Psoas muscle (tissue), 2 donors: Measurements from ENCODE around the gene PDHB.

DNA sequence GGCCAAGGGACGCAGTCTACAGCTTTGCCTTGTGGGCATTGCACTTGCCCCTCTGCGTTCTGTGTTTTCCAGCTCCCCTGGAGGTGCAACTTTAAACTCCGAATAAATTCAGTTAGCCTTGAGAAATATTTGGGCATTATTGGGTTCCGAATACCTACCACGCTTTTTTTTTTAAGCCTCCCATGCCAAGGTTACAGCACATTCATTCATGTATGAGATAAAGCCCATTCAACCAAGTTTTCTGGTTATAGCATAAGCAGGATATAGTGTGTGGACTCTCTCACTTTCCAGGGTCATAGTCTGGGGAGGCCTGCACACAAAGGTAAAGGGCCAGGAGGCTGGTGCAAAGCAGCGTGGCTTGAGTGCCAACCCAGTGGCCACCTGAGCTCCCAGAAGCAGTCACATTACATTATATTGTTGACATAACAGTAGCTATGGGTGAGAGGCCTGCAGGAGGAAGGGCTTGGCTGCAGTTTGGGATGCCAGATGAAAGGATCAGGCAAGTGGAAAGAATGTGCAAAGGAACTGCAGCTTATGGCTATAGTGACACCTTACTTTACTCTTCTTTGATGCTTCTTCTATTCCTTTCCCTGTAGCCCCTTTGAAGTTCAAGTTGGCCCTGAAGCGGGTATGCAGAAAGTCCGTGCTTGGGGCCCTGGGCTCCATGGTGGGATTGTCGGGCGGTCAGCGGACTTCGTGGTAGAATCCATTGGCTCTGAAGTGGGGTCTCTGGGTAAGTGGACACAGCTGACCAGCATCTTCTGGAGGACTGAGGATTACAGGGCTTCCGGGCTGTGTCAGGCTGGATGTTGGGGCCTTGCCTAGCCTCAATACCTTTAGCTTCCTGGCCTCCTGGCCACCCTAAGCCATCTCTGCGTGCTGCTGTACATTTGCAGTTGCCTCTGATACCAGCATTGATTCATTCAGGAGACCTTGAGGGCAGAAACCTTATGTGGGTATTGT, 96.5 kb downstream of the FLNB start:
- PRO-cap, 2 experiments = no peak in any of the 2 experiments

GRCh38 chr3:58164138-58165048, 46.4 kb downstream of the DNASE1L3 start:
- PRO-cap, 2 experiments = no peak in any of the 2 experiments

DNA sequence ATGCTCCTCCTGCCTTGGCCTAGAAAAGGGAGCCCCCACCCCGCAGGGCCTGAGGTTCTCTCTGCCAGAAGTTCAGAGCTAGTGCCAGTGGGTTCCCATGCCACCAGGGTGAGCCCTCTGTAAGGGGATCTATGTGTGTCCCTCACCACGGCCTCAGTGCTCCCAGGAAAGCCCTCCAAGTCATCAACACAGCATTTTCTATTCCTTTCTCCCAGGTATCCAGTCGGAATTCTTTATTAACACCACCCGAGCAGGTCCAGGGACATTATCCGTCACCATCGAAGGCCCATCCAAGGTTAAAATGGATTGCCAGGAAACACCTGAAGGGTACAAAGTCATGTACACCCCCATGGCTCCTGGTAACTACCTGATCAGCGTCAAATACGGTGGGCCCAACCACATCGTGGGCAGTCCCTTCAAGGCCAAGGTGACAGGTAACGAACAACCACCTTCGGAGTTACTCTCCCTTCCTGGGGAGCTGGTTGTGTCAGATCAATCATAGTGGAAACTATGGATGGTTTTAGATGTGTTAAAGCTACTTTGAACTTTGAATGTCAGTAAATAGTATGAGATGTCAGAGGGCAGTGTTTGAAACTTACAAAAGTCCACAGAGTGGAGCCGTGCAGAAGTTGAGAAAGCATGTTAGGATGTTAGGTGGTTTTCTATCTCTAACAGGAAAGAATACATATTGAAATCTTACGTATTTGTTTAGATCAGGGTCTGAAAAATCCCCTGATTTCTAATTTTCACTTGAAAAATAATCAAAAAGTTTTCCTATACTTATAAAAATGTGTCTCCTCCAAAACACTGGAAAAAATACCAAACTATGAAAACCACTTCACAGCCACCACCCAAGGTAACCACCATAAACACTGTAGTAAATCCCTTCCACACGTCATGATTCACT, 42.3 kb downstream of the DNASE1L3 start:
- PRO-cap, 2 experiments = no peak in any of the 2 experiments

DNA sequence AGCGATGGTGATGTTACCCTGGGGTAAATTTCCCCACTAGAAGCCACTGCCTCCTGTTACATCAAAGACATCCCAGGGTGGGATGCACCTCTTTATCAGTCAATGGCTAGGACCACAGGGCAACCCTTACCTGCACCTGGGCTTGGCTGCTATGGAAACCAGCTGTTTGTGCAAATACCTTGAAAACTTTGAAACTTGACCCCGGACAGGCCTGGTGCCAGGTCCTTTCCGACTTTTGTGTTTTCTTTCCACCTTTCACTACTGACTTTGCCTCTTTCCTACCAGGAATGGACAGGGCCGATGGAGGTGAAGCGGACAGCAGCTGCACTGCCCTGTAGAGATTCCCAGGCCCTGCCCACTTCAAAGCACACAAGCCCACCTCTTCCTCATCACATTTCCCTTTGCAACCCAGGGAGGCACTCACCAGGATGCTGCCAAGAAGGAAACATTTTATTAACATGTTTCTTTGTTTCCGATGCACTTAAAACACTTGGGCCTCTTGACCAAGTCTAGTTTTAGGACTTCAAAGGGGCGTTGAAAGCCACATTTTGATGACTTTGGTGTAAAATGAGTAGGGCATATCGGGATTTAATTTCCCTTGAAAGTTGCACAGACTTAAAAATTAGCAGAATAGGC, 36.6 kb downstream of the DNASE1L3 start:
- PRO-cap, 2 experiments = no peak in any of the 2 experiments

DNA sequence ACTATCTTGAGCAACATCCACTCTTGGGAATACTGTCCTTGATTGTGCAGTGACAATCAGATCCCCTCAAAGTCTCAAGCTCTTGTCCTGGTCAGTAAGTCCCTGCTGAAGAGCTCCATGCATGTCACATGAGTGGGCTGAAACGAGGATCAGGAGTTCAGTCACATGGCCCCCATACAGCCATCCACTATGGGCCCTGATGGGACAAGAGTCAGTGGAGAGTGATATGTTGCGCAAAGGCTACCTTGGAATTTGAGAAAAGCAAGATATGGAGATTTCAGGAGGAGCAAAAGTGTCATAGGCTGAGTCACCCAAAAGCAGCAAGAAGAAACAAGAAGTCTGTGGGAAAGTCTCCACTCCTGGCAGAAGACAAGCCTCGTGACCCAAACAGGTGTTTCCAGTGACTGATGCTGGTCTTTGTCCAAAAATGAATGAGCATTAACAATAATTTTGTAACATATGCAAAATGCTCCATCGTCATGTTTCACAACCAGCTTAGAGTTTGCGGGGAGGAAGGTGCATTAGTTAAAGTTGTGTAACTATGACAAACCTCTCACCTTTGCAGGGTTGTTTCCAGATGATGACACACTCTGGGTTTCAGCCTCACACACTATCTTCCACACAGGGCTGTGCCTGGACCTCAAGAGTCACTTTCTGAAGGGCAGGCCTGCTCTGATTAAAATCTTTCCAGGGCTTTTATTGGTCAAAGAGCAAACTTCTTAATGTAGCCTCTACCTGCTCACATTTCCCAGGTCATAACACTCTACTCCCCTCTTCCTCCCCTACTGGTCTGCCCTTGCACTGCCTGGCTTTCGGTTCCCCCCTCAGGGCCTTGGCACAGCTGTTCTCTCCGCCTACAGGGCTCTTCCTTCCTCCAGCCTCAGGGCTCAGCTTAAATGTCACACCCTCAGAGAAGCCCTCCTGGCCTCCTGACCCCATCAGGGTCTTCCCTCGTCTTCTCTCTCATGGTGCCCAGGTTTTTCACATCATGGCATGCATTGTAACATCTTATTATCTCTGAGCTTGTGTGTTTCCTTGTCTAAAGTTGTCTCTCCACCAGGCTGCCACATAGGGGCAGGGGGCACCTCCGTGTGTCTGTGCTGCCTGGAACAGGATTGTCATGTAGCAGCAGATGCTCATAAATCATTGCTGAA, 4.0 kb upstream of the DNASE1L3 start:
- PRO-cap, 2 experiments = no peak in any of the 2 experiments

DNA sequence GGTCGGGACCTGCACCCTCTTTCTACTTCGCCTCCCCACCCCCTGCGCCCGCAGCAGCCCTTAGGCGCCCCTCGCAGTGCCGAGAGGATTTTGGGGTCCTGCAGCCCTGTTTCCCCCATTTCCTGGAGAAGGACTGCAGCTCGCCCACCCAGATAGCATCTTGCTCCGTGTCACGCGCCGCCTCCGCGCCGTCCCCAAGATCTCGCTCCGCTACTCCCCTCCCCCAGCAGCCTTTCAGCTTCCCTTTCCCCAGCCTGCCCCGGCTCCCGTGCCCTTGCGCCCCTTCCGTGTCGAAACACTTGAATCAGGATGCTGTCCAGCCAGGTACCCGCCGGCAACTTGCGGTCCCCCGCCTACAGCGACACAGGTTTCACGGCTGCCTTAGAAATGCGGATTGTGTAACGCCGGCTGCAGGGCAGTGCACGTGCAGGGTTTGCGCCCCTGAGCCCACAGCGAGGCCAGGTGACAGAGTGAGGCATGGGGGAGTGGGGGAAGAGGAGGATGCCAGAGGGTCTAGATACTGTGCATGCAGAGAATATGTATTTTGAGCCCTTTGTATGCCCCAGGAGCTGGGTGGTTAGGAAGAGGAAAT, 687 bp downstream of the ABHD6 start:
- PRO-cap, 2 experiments = no peak in any of the 2 experiments

- PRO-cap, 2 experiments = no peak in any of the 2 experiments
Observed at GRCh38 chr3:58273888-58274494, 32.1 kb upstream of the RPP14 start.

- PRO-cap, 2 experiments = no peak in any of the 2 experiments
Observed at GRCh38 chr3:58333017-58334108, 671 bp downstream of the PXK start.

- PRO-cap, 2 experiments = no peak in any of the 2 experiments
Observed at GRCh38 chr3:58353922-58354664, 21.4 kb downstream of the PXK start.

DNA sequence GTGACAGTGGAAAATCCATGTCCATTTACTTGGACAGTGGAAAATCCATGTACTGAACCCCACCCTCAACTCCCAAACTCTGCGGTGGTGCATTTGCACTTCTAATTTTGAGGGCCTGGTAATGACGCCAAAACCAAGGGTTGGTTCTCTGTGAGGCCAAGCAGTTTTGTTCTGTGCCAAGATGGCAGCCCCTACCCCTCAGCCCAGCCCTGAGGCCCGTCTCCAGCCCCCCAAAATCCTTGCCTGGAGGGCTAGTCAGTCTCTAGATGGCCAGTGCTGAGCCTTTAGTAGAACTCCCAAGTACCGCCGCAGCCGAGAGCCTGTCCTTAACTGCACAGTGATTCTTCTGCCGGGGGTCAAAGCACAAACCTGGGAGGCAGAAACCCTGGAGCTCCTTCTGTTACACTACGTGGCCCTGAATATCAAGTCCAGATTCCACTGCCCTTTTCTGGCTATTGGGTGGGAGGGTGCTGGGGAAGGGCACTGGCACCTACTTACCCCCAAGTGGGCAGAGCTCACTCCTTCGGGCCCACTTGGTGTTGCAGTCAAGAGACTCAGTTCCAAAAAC, 11.0 kb downstream of the PDHB start:
- PRO-cap, 2 experiments = no peak in any of the 2 experiments

DNA sequence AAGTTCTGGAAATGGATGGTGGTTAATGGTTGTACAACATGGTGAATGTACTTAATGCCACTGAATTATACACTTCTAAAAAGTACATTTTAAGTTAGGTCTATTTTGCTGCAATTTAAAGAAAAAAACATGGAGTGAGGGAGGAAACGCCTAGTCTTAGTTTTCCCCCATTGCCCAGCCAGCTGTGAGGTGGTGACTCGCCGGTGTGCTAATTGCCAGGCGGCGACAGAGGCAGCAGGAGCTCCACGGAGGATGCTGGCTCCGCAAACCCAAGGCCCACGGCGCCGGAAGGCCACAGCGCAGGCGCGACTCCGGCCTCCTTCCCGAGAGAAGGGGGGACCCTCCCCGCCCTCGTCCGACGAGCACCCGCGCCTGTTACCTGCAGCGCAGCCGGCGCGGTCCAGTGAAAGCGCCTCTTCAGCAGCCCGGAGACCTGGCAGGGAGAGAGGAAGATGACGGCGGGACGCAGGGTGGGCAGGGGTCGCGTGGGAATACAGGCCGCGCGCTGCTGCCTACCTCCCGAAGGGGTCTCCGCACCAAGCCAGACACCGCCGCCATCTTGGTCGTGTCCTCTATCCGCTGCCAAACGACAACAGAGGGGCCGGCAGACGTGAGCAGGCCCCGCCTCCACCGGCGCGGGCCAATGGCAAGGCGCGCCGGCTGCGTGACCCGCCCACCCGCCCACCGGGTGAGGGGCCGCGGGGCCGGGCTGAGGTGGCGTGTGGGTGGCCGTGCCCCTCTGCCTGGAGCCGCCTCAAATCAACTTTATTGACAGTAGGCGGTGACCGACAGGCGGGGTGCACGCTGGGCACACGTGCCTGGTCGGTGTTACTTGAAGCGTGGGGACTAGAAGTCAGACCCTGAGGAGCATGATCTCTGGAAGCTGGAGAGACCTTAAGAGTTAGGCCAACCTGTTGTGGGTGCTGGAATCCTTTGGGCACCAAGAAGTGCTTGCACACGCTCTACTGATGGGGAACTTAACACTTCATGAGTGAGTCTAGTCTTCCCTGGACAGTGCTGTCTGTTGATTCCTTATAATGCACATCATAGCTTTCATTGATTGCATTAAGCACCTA, at the start of gene PDHB:
TSS of gene PDHB (minus strand) at position 581 of the 1,076 bp plus-strand sequence.
- PRO-cap, 2 experiments = peak in 2 of 2 experiments; most common plus-strand start position 211 of the sequence (in 2); most common minus-strand start position 280 of the sequence (in 1)

DNA sequence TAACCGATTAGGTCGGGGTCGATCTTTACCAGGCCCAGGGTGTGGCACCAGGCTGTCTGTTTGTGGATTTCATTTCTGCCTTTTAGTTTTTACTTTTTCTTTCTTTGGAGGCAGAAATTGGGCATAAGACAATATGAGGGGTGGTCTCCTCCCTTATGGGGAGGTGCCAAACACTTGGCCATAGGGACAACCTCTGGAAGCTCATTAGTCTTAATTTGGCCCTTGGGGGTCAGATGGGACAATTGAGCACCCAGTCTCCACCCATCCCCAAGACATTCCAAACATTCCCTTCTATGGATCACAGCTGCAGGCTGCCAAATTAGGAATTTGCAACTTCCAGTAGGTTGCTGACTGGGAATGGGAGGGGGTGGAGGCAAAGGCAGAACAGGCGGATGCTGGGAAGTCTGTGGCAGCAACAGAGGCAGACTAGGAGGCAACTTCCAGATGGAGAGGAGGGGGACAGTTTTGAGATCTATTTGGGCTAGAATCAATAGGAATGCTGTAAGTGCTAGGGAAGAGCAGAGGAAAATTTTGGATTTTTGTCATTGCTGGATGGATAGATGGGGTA, 1.3 kb upstream of the PDHB start:
- PRO-cap, 2 experiments = no peak in any of the 2 experiments

DNA sequence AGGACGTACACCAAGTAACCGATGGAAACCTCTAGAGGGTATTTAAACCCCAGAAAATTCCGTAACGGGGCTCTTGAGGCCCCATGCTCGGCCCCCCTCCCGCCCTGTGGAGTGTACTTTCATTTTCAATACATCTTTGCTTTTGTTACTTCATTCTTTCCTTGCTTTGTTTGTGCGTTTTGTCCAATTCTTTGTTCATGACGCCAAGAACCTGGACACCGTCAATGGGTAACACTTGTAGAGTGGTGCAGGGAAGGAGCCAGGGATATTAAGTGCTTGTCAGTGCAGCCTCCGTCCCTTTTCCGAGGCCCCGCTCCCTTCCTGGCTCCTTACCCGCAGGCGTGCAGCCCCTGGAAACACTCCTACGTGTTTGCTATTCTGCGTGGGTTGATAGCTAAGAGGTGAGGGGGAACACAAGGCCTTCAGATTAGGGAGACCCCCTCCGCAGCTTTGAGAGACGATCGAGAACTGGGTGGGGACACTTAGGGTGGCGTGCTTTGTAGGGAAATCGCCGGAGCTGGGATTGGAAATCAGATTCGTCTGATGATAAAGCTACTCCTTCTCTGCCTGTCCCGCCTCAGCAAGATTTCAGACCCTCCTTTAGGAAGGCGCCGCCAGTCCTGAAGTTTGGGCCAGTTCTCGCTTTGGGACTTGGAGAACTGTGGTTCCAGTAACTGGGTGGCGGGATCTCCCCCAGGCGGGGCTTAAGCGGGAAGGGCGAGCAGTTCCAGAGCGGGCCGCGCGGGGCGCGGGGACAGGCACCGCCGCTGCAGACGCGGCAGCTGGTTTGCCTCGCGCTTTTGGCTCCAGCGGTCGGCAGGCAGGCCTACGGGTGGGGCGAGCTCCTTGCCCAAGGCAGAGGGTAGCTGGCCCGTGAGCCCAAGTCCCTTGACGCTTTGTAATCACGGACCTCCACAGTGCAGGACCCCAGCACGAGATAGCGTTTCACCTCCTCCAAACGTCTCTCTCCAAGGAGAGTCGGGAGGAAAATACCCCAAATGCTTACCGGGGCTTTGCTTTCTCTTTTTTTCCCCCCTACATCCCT, 7.9 kb upstream of the FAM107A start:
- PRO-cap, 2 experiments = peak in 1 of 2 experiments; most common plus-strand start position 754 of the sequence (in 1); most common minus-strand start position 470 of the sequence (in 1)

- PRO-cap, 2 experiments = no peak in any of the 2 experiments
Observed at GRCh38 chr3:58624673-58625065, 41.9 kb downstream of the FAM3D start.

DNA sequence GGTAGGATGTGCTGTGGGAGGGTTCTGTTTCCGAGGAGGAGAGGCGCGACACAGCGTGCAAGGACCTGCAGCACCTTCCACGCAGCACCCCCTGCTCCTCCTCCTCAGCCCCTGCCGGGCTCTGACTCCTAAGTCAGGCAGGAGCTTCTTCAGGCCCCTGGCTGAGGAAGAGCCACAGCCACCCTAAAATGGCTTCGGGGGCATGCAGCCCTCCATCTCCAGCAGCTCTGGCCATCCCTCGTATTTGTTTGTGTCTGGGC, 32.5 kb downstream of the FAM3D start:
- PRO-cap, 2 experiments = no peak in any of the 2 experiments

DNA sequence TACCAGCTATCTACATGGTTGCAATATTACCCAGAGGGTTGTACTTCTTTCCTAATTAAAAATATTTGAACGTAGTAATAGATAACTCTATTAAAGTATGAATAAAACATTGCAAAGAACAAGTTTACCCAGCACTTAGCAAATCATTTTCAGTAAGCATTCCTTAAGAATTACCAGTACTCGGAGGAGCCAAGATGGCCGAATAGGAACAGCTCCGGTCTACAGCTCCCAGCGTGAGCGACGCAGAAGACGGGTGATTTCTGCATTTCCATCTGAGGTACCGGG, 175.3 kb upstream of the FAM3D start:
- PRO-cap, 2 experiments = no peak in any of the 2 experiments

DNA sequence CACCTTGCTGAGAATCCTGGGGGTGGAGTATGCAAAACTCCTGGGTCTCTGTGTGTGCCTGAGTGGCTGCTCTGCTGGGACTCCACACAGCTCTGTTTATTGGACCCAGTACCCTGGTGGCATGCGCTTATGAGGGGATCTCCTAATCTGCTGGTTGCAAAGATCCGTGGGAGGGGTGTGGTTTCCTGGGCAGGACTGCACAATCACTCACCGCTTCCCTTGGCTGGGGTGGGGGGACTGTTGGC, 150.4 kb downstream of the CFAP20DC start:
- PRO-cap, 2 experiments = no peak in any of the 2 experiments

- PRO-cap, 2 experiments = no peak in any of the 2 experiments
Observed at GRCh38 chr3:59360232-59360789, 310.5 kb upstream of the CFAP20DC start.

DNA sequence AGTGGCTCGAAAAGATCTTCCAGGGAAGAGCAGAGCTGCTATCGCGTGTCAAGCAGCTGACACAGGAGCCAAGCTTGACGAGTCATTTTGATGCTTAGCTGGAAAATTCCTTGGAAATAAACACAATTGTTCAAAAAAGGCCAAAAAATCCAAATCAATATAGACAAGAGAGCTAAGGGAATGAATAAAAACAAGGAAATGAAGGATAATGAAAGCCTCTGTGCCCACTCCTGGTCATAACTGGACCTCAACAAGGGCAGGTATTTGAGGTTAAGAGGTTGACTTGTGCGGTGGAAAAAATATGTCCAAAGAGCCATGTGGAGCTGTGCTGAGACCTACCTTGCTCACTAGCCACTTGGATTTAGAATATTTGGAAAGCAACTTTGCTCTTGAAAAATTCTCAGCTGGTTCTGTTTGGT, 318.6 kb upstream of the CFAP20DC start:
- PRO-cap, 2 experiments = no peak in any of the 2 experiments

- PRO-cap, 2 experiments = no peak in any of the 2 experiments
Observed at GRCh38 chr3:60469469-60469989, 781.7 kb downstream of the FHIT start.